H9 (cell line): ENCODE results near the genes TOR1AIP1, XPR1 and IER5.

DNA sequence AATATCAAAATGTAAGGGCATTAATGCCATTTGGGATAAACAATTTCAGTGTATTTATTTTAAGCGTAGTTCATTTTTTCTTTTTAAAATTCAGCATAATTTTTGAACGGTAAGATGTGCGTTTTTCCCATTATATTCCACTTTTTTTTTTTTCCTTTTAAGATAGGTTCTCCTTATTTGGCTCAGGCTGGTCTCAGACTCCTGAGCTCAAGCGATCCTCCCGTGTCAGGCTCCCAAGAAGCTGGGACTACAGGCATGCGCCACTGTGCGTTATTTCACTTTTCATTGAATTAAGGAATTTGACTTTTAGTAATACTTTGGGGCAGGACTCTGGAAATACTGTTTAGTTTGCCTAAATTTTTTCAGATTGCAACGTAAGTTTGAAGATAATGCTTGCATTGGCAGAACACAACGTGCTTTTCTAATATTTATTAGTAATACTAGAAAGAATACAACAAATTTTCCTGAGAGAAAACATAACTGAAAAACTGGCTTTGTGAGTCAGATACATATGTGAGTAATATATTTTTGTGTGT, 2.1 kb downstream of the RALGPS2 start:
- PRO-cap: no peak

GRCh38 chr1:179090631-179091256, 8.9 kb downstream of the TOR3A start:
- PRO-cap: no peak

- PRO-cap: no peak
Observed at GRCh38 chr1:179103654-179104259, 21.9 kb downstream of the TOR3A start.

- PRO-cap: no peak
Observed at GRCh38 chr1:179805028-179805326, 61.9 kb downstream of the FAM163A start.

- PRO-cap: bidirectional peak, plus-strand start at chr1:179882297, minus-strand start at chr1:179882181
Observed at GRCh38 chr1:179882039-179882880, at the start of gene TOR1AIP1. TOR1AIP1 (plus strand) TSS chr1:179882285.

DNA sequence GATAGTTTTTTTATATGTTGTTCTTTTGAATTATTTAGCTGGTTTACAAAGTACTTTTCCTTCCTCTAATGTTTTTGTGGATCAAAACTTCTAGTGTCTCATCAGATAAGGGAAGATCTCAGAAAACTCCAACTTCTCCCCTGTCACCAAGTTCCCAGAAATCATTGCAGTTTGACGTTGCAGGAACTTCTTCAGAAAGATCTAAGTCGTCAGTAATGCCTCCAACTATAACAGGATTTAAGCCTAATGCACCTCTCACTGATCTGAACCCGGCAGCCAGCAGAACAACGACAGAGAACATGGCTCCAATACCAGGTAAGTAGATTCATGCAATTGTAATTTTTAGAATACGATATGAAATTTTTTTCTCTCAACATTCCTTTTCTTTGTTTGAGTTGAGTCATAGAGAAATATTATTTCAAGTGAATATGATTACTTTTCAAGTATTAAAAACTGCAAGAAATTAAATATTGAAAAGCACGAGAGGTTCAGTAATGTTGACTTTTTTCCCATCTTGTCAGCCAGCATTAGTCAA, 79.2 kb downstream of the CEP350 start:
- PRO-cap: no peak

- PRO-cap: no peak
Observed at GRCh38 chr1:180042790-180043542, 88.4 kb downstream of the CEP350 start.

DNA sequence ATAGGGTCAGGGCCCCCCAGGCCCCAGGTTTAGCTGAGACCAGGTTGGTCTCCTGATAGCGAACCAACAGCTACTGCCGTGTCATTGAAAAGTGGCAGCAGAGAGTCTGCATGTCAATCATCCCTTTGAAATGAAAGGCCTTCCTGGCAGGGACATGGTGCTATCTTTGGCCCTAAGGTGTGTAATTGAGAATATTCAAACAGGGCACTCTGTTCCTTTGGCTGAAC, 12.9 kb downstream of the QSOX1 start:
- PRO-cap: no peak

DNA sequence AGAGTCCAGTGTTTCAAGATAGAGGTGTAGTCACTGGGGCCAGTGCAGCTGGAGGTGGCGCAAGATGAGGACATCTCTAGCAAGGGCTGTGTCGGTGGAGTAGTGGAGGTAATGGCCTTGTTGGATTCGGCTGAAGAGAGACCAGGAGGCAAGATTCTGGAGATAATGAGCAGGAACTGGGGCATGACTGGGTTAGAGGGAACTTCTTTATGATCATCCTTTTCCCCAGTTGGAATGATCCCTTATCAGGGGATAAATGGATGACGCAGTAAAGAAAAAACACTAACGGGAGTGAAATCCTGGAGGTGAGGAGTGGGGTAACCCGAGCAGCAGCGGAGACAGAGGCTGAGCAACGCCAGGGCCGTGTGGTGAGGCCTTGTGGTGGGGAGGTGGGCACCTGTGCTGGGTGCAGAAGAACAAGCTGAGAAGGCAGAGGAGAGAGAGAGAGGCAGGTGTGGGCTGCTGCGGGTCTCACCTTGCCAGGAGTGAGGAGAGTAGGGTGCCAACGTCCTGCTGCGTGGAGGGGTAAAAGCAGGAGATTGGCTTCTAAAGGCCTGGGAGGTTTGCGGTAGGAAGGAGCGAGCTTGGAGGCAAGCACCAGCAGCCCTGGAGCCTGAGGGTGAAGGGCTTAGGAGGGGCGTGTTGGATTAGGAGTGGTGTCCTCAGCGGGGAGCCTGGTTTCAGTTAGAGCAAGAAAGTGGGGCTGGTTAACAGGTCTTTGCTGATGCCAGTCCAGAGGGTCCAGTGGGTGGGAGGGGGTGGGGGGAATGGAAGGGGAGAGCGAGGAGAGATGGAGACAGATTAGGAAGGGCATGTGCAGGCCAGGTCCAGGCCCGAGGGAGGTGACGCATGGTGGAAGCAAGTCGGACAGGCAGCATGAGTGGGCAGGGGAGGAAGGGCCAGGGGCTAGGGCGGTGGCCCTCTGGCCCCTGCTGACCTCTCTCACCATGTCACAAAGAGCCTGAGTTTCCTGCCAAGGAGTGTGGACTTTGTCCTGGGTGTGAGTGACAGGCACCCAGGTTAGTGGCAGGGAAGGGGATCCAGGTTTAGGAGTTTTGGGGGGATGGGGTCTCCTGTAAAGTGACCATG, 36.8 kb upstream of the LHX4 start:
- PRO-cap: no peak

- PRO-cap: no peak
Observed at GRCh38 chr1:180199075-180199468, 31.0 kb upstream of the LHX4 start.

- PRO-cap: no peak
Observed at GRCh38 chr1:180547022-180547329, 44.6 kb upstream of the ACBD6 start.

GRCh38 chr1:180566085-180566637, 63.8 kb upstream of the ACBD6 start:
- PRO-cap: no peak

DNA sequence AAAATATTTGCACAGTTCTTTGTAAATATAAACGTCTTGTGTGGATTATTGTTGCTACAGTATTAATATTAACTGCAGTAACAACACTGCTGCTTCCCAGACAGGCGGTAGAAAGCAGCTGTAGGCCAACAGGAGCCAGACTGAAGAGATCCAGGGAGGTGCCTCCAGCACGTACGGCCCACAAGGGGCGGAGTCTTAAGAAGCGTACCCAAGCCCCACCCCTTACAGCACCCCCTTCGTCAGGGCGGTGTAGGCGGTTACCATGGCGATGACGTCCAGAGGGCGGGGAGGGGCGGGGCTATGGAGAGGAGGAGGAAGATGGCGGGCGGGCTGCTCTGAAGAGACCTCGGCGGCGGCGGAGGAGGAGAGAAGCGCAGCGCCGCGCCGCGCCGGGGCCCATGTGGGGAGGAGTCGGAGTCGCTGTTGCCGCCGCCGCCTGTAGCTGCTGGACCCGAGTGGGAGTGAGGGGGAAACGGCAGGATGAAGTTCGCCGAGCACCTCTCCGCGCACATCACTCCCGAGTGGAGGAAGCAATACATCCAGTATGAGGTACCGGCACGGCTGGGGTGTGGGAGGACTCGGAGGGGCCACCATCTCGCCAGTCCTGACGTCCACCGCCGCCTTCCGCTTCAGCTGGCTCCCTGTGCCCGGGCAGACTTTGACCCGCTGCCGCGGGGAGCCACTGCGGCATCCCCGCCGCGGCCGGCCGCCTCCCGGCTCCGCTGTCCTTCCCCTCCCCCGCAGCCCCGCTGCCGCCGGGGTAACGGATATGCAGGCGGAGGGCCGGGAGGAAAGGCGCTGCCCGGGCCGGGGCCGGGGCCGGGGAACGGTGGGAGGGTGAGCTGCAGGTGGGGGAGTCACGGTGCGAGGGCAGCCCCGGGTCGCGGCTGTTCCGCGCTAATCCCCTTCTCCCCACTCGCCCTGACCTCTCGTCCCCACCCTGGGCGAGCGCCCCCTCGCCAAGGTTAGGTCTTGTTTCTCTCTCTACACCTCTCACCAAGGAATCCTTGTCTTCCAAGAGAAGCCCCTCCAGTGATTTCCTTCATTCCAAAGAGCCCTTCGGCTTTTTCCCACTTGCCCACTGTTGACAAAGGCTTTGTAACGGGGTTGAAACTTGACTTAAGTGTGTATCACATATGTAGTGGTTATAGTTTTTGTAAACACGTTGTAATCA, at the start of gene XPR1:
Gene XPR1 (plus strand): TSS at position 301 of the 1,174 bp plus-strand sequence.
- PRO-cap: bidirectional peak, plus-strand start at position 340 of the sequence, minus-strand start at position 142 of the sequence; bidirectional peak, plus-strand start at position 766 of the sequence, minus-strand start at position 684 of the sequence

GRCh38 chr1:180633724-180634094, 1.9 kb downstream of the XPR1 start:
- PRO-cap: no peak

DNA sequence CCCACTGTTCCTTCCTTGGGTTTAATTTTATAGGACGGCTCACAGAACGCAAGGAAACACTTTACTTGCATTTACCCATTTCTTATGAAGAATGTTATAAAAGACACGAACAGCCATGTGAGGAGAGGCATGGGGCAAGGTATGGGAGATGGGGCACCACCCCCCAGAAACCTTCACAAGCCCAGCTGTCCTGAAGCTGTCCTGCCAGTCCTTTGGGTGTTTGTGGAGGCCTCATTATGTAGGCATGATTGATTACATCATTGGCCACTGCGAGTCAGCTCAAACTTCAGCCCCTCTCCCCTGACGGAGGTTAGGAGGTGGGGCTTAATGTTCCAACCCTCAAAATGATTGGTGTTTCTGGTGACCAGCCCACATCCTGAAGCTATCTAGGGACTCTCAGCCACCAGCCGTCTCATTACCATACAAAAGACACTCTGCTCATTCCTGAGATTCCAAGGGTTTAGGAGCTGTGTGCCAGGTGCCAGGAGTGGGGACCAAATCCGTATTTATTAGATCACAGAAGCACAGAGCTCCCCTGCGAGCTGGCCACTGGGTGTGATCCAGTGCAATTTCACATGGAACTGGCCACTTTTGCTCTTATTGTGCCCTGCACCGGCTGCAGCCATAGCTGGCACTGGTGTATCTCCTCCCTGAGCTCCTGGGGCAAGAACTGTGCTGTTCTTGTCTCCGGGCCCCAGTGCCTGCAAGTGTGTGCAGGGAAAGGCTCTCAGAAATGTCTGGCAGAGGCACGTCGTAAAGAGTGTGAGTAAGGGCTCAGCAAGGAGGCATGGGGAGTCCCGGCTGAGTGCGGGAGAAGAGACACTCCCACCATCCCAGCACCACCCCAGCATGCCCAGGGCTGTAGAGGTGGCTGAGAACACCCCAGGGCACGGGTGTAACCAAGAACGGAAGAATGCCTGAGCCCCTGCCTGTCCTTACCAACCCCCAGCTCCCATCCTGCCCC, 10.5 kb downstream of the KIAA1614 start:
- PRO-cap: bidirectional peak, plus-strand start at position 441 of the sequence, minus-strand start at position 192 of the sequence; bidirectional peak, plus-strand start at position 730 of the sequence, minus-strand start at position 699 of the sequence

GRCh38 chr1:181087045-181088100, 1.1 kb upstream of the IER5 start:
- PRO-cap: no peak

- PRO-cap: bidirectional peak, plus-strand start at chr1:181088700, minus-strand start at chr1:181088501
Observed at GRCh38 chr1:181088583-181089002, at the start of gene IER5. IER5 (plus strand) TSS chr1:181088700.

GRCh38 chr1:181089404-181090317, 1.2 kb downstream of the IER5 start:
- PRO-cap: bidirectional peak, plus-strand start at chr1:181089972, minus-strand start at chr1:181089824

- PRO-cap: no peak
Observed at GRCh38 chr1:181190051-181190272, 101.5 kb downstream of the IER5 start.

DNA sequence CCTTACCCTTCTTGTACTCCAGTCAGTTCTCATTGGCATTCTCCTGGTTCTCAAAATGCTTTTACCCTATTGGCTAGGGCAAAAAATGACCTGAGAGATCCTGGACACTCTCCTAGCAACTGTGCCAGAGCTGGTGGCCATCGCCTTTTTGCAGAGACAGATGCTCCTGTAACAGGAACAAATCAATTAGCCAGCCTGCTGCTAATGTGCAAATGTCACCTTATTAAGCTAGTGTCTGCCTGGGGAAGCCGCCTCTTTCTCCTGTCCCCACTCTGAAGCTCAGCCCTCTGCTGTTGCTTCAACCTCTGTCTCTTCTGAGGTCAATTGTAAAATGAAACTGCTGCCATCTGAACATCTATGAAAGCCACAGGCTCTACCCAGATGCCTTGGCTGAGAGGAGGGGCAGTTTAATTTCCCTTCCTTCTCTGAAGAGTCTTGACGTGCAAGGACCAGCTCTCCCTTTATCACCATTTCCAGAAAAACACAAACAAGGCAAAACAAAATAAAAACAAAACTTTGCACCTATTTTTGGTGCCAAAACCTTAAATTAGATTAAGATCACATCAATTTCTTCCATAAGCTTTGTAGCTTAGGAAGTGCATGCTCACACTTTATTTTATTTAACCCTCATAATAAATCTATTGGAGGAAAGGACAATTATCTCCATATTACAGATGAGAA, 85.4 kb upstream of the CACNA1E start:
- PRO-cap: no peak